ENCODE measurements around a stretch of chr11.

GRCh38 chr11:62804507-62805300 is 536 bp downstream of the NXF1 start:
- PRO-cap, 2 experiments: peak in 1 of 2 experiments; most common plus-strand start chr11:62804849 (in 1); most common minus-strand start chr11:62804739 (in 1)
- RAMPAGE, long total RNA, 5 experiments: no peak in any of the 5 experiments

DNA sequence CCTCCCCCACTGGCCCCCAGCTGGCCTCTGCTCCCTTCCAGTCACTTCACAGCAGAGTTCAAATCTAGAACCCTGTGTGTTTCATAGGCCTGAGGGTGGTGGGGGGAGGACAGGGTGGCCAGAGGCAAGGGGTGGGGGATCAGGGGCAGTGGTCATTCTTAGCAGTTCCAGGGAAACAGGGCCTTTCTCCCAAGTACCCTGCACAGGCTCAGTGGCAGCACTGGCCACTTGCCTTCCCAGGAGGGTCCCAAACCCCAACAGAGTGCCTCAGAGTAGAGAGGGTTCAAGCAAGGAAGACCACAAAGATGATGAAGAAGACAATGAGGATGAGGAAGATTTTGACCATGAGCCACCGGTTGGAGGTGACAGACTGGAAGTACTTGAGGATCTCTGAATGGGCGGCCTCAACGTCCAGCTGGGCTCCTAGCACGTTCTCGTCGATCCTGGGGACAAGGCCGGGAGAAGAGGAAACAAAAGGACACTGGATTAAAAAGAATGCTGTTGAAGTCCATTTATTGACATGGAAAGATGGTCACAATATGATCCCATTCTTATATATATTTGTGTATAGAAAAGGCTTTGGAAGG is 2.0 kb upstream of the NXF1 start:
- PRO-cap, 2 experiments: no peak in any of the 2 experiments
- RAMPAGE, long total RNA, 5 experiments: no peak in any of the 5 experiments

GRCh38 chr11:62883508-62884089 is 2.9 kb downstream of the SLC3A2 start:
- PRO-cap, 2 experiments: no peak in any of the 2 experiments
- RAMPAGE, long total RNA, 5 experiments: no peak in any of the 5 experiments

DNA sequence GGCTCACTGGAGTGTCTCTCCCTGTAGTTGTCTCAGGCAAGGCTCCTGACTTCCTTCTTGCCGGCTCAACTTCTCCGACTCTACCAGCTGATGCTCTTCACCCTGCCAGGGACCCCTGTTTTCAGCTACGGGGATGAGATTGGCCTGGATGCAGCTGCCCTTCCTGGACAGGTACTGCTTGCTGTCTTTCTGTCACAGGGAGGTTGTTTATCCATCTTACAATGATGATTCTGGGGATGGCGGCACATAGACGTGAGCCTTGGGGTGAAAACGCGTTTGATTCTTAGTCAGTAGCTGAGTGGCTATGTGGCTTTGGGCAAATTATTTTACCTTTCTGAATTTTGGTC is 4.7 kb downstream of the SLC3A2 start:
- PRO-cap, 2 experiments: no peak in any of the 2 experiments
- RAMPAGE, long total RNA, 5 experiments: no peak in any of the 5 experiments

GRCh38 chr11:63518587-63518857 is 12.6 kb downstream of the LGALS12 start:
- PRO-cap, 2 experiments: no peak in any of the 2 experiments
- RAMPAGE, long total RNA, 5 experiments: no peak in any of the 5 experiments

DNA sequence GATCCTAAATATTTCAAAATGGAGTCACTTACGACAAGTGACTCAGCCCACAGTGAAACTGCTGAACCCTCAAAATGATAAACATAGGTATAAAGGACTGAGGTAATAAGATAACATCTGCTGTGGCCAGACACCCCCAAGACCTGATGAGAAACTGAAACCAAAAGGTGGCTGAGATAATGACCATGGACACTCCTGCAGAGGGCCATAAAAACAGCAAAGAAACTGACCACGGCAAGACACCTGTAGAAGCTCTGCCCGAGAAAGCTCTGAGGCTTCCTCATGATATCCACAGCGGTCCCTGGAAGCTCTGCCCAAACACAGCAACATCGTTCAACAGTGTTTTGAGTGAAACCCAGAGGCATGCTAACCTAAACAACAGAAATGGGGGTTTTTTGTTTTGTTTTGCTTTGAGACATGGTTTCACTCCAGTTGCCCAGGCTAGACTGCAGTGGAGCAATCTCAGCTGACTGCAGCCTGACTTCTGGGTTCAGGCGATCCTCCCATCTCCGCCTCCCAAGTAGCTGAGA is 1.6 kb upstream of the PLAAT4 start:
- PRO-cap, 2 experiments: no peak in any of the 2 experiments
- RAMPAGE, long total RNA, 5 experiments: no peak in any of the 5 experiments

DNA sequence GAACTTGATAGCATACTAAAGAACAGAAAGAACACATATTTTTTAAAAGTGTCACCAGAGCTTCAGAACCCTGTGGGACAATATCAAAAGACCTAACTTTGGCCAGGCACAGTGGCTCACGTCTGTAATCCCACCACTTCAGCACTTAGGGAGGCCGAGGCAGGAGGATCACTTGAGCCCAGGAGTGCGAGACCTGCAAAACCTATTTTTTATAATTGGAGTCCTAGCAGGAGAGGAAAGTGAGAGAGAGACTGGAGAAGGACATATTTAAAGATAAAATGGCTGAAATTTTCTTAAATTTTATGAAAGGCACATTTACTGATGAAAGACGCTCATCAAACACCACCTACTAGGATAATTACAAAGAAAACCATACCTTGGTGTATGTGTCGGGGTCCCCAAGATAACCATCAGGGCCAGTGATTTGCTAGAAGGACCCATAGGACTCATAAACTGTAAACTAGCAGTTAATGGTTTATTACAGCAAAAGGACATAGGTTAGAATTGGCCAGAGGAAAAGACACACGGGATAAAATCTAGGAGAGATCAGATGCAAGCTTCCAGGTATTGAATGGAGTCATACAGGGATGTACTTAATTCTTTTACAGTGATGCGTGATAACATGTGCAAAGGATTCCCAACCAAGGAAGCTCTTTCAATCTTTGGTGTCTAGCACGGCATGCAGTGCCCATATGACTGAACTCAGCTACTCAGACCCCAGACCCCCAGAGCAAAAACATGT is 40.8 kb downstream of the ZFTA start:
- PRO-cap, 2 experiments: no peak in any of the 2 experiments
- RAMPAGE, long total RNA, 5 experiments: no peak in any of the 5 experiments

DNA sequence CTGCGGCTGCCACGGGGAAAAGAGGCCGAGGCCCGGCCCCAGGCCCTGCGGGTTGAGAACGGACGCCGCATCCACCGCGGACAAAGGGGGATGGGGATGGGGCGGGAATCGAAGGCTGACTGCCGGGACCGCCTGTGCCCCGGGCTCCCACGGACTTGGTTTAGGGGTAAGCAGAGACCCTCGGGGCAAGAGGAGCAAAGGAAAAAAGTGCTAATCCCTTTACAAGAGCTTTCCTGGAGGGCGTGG is 6.2 kb downstream of the ZFTA start:
- PRO-cap, 2 experiments: no peak in any of the 2 experiments
- RAMPAGE, long total RNA, 5 experiments: no peak in any of the 5 experiments

DNA sequence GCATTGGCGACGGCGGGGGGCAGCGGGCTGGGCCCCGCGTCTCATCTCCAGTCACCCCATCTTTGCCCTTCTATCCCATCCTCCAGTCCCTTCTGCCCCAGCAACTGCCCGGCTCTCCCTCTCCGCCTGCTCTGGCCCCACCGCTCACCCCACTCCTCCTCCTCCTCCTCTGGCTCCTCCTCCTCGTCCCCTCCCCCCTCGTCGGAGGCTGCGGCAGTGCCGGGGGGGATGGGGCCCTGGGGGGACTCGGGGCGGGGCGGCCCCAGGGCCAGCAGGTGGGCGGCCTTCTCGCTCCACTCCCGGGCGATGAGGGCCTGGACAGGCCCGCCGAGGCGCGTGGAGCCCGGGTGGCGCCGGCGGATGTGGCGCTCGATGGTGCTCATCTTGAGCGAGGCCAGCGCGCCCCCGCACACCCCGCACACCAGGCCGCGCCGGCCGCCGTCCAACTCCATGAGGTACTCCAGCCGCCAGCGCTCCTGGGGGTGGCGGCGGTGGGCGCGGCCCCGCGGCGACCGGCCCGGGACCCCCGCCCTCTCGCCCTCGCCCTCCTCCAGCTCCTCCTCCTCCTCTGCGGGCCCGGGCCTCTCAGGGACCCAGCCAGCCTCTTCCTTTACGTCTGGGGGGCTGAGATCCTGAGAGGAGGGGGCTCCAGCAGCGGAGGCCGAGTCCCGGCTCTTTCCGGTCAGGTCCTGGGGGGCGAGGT is 4.5 kb downstream of the ZFTA start:
- PRO-cap, 2 experiments: peak in 2 of 2 experiments; most common minus-strand start position 133 of the sequence (in 2)
- RAMPAGE, long total RNA, 5 experiments: no peak in any of the 5 experiments

DNA sequence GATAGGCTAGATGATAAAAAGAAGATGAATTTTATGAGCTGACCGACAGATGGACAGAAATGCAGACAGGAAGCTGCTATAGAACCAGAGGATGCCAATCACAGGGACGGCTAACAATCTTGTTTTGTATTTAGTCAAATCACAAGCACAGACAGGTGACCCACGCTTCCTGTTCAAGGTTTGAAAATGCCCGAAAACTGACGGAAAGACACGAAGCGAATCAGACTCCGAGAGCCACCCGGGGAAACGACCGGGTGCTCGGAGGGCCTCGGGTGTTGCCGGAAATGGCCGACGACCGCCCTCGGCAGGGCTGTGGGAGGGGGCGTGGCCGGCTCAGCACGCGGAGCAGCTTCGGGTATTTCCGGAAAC is 474 bp upstream of the MARK2 start:
- PRO-cap, 2 experiments: peak in 2 of 2 experiments; most common minus-strand start position 277 of the sequence (in 2)
- RAMPAGE, long total RNA, 5 experiments: no peak in any of the 5 experiments

GRCh38 chr11:63882750-63883220 is 34.2 kb downstream of the RCOR2 start:
- PRO-cap, 2 experiments: no peak in any of the 2 experiments
- RAMPAGE, long total RNA, 5 experiments: no peak in any of the 5 experiments

DNA sequence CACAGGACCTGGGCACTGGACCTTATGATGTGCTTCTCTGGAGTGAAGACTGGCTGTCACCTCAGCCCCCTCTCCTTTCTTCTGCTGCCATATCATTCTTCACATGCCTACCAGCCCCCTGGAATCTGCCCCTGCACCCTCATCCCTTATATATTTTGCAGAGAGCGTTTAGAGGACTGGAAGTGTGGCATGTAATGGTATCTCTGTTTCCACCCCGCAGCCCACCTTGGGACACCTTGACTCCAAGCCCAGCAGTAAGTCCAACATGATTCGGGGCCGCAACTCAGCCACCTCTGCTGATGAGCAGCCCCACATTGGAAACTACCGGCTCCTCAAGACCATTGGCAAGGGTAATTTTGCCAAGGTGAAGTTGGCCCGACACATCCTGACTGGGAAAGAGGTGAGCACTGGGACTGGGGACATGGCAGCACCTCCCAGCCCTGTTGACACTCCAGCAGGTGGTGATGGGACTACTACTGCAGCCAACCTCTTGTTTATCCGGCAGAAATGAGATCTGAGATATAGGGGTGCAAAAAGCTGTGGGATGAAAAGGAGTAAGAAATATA is 21.9 kb downstream of the RCOR2 start:
- PRO-cap, 2 experiments: no peak in any of the 2 experiments
- RAMPAGE, long total RNA, 5 experiments: no peak in any of the 5 experiments

DNA sequence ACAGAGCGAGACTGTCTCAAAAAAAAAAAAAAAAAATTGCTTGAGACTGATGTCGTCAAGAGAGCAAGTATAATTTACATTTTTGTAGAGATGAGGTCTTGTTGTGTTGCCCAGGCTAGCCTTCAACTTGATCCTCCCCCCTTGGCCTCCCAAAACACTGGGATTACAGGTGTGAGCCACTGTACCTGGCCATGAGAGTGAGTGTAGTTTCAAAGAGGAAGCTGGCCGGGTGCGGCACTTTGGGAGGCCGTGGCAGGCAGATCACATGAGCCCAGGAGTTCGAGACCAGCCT is 7.4 kb downstream of the OTUB1 start:
- PRO-cap, 2 experiments: no peak in any of the 2 experiments
- RAMPAGE, long total RNA, 5 experiments: no peak in any of the 5 experiments

DNA sequence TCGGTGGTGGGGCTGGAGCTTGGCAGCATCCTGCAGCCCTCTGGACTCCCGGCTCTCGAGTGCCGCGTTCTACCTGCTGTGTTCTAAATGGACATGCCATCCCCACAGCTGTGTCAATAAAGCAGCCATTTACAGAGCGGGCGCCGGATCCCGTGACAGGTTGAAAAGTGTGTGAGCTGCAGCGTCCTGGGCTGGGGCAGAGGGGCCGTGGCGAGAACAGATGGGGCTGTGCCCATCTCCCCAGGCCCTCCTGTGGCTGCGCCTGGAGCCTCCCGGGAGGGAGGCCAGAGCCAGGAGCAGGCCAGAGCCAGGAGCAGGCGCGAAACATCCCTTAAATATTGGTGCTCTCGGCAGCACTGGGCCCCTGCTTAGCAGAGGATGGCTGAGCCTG is 46.1 kb downstream of the FLRT1 start:
- PRO-cap, 2 experiments: no peak in any of the 2 experiments
- RAMPAGE, long total RNA, 5 experiments: no peak in any of the 5 experiments

DNA sequence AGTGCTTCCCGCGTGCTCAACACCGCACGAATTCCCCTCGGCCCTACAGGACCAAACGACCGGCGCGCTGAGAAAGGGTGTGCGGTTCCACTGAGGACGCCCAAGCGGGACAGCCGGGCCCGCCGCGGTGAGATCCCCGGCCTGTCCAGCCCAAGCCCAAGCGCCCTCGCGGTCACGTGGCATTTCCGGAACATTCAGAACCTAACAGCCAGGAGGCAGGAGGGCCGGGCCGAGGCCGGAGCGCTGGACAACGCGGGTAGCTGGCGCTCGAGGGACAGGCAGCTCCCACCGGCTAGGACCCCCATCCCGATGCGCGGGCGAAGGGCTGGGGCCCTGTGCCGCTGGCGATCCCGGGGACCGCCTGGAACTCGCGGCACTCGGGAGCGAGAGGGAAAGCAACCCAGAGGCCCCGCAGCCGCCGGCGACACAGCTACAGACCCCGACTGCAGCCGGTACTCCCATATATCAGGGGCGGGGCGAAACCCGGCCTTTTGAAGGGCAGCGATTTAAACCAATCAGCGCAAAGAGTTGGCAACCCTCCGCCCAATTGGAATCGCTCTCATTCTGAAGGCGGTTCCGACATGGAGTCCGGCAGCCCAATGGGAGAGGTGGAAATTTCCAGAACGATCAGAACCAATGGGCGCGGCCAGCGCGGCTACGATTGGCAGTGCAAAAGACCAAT is 586 bp upstream of the STIP1 start:
- PRO-cap, 2 experiments: peak in 2 of 2 experiments; most common plus-strand start position 197 of the sequence (in 1); most common minus-strand start position 168 of the sequence (in 1)
- RAMPAGE, long total RNA, 5 experiments: start-site peak on the minus strand in 4 of 5 experiments, centred at positions 434 to 451 of the sequence, 29 to 207 reads per replicate

GRCh38 chr11:64220466-64221277 is 5.3 kb downstream of the TRPT1 start:
- PRO-cap, 2 experiments: no peak in any of the 2 experiments
- RAMPAGE, long total RNA, 5 experiments: no peak in any of the 5 experiments

DNA sequence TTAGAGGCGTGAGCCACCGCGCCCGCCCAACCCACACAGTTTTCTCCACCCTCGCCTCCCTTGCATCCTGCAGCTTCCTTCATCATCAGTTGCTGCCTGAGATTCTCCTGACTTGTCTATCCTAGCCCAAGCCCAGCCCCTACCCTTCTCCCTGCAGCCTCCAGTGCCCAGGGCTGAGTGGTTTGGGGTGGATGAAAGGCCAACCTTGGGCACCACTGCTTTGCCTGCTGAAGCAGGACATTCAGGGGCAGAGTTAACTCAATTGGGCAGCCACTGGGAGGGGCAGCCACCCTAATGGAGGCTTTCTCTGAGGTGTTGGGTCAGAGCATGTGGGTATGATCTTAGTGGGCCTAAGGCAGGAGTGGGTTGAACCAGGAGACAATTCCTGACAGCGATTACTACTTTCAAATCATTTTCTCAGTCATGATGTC is 1.2 kb upstream of the ENSG00000286264 start:
- PRO-cap, 2 experiments: no peak in any of the 2 experiments
- RAMPAGE, long total RNA, 5 experiments: no peak in any of the 5 experiments

- PRO-cap, 2 experiments: no peak in any of the 2 experiments
- RAMPAGE, long total RNA, 5 experiments: no peak in any of the 5 experiments
These were observed 8.7 kb downstream of the PLCB3 start for GRCh38 chr11:64259761-64260636.

GRCh38 chr11:64284947-64285636 is 556 bp upstream of the GPR137 start:
- PRO-cap, 2 experiments: peak in 2 of 2 experiments; most common plus-strand start chr11:64285505 (in 2); most common minus-strand start chr11:64285112 (in 2)
- RAMPAGE, long total RNA, 5 experiments: start-site peak on the plus strand in 5 of 5 experiments, at chr11:64285170-64285582 at its widest, 9 to 98 reads per replicate

GRCh38 chr11:64323613-64324339 is 5.9 kb downstream of the PRDX5 start:
- PRO-cap, 2 experiments: no peak in any of the 2 experiments
- RAMPAGE, long total RNA, 5 experiments: no peak in any of the 5 experiments